SK-N-MC (cell line): Measurements from ENCODE around the genes TRIM43 and ADRA2B.

- RRBS, result no CpG with 5 or more reads among the region's 4 CpGs
Measured at GRCh38 chr2:94220356-94221006, 366.6 kb upstream of the AQP7B start.

DNA sequence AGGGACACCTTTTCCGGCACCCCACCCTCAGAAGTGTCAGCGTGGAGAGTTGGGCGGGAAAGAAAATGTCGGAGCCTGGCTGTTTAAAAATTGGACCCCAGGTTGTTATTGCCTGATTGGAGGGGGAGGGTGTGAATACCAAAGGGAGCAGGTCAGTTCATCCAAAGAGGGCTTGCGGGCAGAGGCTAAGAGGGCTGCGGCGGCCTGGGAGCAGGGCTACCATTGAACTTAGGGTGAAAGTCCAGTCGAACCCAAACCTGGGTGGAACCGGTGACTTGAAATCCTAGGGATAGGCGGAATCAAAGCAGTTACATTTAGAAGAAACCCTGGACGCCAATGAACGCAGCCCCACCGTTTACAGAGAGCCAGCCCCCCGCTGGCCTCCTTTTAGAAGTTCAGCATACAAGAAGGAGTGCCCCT, 1.3 kb downstream of the MAL start:
- RRBS, result 40% methylated on average over 1 of the region's 14 CpGs

DNA sequence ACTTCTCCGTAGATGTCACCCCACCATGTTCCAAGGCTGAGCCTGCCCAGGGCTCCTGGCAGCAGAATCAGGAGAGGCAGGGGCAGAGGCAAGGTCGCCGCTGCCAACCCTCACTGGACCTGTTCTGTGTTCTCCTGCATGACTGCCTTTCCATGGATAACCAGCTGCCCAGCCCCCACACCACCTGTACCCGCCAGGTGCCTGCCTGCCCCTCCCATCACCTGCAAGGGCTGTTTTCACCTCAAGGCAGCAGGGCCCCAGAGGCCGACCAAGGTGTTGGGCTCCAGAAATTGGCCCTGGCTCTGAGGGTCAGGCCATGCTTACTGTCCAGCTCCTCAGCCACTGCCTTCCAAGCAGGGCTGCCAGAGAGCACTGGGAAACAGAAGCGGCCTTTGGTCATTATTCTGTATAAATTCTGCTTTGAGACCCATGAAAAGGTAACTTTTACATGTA, 22.7 kb downstream of the MAL start:
- RRBS, result no CpG with 5 or more reads among the region's 6 CpGs

DNA sequence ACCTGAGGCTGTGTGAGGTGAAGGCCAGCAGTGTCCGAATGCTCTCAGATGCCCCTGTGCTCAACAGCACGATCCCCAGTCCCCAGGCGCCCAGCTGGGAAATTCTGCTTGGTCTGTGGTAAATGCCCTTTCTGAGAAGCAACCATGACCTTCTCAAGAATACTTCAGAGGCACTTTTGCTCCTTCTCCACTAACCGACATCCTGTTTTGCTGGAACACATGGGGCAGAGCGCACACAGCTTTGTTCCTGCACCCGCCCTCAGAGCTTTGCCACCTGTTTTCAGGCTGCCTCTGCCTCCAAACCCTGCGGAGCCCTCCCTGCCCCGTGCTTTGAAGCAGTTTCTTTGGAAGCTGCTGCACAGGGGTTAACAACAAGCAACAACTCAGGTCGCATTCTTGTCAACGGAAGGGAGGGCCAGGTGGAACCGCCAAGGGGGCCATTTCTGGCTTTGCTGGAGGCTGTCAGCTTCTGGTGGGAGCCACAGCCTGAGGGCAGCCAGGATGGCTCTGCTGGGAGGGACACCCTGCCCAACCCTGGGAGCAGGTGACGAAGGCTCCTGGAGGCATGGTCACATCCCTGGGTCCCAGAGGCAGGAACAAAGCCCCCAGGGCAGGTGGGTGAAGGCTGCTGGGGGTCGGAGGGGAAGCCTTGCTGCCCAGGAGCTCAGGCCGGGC, 46.9 kb downstream of the MRPS5 start:
- RRBS, result 39% methylated on average over 1 of the region's 14 CpGs

DNA sequence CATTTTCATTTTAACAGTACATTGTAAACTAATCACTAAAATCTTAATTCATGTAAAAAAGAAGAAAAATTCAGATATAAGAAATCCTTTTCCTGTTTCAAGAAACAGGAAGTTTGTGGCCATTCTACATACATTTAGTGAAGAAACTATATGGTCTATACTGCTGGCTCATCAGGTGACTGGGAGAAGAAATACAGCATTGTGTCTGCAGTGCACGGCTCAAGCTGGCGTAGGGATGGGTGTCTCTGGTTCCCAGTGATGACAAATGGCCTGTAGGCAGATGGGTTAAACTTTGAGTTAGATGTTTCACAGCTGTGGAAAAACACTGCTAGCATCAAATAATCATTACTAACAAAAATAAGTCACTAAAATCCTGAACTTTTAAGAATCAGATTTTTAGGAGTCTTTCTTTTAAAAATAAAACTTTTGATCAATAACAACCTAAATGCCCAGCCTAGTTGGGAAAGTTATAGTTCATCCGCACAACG, 6.6 kb downstream of the MRPS5 start:
- RRBS, result no CpG with 5 or more reads among the region's 4 CpGs

GRCh38 chr2:95158397-95158950, 1.2 kb downstream of the ZNF514 start:
- RRBS, result no CpG with 5 or more reads among the region's 15 CpGs

DNA sequence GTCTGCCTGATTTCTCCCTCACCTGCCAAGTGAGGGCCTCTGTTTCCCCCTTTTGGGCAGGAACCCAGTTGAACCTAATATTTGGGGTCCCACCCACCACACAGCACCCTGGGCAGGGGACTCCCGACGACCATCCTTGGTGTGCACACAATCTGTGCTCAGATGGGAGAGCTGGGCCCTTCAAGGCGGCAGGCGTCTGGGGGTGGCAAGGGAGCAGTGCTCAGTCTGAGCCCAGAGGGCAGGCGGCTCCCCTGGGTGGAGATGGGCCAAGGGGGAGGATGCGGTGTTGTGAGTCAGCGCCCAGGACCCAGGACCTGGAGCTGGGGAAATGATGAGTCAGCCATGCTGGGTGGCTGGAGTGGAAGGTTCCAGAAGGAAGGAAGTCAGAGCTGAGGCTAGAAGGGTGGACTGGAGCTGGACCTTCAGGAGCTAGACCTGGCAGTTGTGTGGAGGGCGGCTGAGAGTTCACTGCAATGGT, 3.8 kb downstream of the PROM2 start:
- RRBS, result no CpG with 5 or more reads among the region's 8 CpGs

GRCh38 chr2:95289635-95290497, 7.3 kb upstream of the KCNIP3 start:
- RRBS, result no CpG with 5 or more reads among the region's 7 CpGs

- RRBS, result no CpG with 5 or more reads among the region's 6 CpGs
Measured at GRCh38 chr2:95591805-95592197, at the start of gene TRIM43. Gene TRIM43, plus strand, starts transcription at chr2:95592001.

- RRBS, result no CpG with 5 or more reads among the region's 6 CpGs
Measured at GRCh38 chr2:96062971-96063483, 28.3 kb upstream of the GPAT2 start.

DNA sequence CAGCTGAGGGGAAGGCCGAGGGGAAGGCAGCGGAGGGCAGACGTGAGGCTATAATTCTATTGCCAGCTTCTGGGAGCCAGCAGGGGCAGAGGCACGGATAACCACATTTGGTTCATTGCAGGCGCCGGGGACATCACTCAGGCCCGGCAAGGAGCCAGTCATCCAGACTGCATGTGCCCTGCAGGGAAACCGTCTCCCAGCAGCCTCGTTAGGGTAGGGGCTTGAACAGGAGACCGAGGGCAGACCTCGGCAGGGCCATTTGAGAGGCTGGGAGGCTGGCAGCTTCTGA, 24.9 kb downstream of the ADRA2B start:
- RRBS, result no CpG with 5 or more reads among the region's 11 CpGs

- RRBS, result 9% methylated on average over 5 of the region's 22 CpGs
Measured at GRCh38 chr2:96108248-96109598, 7.6 kb downstream of the ADRA2B start.

DNA sequence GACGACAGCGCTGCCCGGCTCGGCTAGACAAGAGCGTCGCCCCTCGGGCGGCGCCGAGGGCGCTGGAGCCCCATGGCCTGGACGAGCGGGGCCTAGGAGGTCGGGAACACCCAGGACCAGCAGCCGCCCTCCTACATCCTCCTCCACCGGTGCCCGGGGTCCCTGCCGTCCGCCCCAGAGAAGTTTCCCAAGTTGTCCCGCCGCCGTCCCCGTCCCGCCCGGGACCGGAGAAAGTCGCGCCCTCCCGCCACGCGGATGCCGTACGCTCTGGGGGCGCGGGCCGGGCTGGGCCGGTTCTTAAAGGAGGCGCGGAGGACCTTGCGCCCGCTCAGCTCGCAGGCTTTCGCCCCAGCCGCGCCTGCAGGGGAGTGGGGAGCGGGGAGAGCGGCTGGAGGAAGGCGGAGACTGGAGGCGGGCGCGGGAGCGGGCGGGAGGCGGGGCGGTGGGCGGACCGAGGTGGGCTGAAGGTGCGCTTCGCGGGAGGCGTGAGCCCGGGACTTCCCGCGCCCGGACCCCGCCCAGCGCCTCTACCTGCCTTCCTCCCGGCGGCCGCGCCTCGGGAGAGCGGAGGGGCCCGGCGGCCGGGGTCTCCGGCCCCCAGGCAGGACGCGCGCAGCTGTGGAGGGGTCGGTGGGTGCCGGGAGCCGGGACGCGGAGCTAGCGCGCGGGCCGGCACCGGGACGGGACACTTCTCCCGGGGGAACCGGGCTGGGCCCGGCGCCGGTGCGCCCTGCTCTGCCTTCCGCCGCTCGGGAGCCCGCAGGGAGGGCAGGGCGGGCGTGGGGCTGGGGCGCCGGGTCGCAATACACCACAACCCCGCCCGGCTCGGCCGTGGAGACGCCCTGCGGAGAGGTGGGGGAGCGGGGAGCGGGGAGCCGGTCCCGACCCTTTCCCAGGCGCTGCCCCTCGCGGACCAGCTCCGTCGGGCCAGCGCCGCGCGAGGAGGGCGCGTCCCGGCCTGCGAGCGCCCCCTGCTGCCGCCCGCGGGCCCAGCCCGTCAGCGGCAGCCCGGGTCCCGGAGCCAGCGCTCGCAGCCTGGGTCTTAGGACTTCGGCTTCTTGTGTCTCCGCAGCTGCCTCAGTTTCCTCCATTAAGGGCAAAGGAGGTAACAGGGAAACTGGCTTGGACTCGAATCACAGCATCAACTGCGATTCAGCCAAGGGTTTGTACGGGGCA, at the start of gene ADRA2B:
ADRA2B (minus strand) TSS at position 370 of the 1,176 bp plus-strand sequence.
- RRBS, result 3% methylated on average over 64 of the region's 144 CpGs

DNA sequence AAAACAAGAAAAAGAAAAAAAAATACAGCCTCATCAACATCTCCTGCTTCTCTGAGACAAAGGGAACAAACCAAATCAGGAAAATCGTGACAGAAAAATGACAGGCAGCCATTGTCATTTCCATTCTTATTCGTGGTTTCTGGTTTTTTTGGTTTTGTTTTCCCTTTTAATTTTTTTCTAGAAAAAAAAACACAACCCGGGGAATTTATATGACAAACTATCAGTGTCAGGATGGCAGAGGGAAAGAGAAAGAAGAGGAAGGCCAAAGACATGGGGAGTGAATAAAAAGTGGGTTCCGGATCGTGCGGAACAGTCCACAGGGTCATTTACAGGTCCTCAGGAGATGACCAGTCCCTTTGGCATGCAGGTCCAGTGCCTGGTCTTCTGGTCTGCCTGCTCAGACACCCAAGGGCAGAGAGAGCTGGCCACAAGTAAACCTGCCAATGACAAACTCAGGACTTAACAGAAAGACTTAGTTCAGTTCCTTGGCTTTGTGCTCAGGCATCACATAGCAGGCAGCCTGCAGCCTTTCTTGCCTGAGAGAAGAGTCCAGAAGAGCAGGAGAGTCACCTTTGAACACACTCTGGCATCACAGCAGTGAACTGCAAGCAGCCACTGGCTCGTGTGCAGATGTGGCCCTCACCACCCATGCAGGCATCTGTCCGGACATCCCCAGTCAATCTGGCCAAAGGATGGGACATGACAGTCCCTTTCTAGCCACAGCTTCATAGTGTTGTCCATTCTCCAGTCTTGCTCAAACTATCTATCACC, 14.1 kb downstream of the TMEM127 start:
- RRBS, result 68% methylated on average over 2 of the region's 8 CpGs

GRCh38 chr2:96253810-96254211, 12.0 kb downstream of the TMEM127 start:
- RRBS, result no CpG with 5 or more reads among the region's 9 CpGs

- RRBS, result 18% methylated on average over 1 of the region's 10 CpGs
Measured at GRCh38 chr2:96264646-96265091, 1.1 kb downstream of the TMEM127 start.

DNA sequence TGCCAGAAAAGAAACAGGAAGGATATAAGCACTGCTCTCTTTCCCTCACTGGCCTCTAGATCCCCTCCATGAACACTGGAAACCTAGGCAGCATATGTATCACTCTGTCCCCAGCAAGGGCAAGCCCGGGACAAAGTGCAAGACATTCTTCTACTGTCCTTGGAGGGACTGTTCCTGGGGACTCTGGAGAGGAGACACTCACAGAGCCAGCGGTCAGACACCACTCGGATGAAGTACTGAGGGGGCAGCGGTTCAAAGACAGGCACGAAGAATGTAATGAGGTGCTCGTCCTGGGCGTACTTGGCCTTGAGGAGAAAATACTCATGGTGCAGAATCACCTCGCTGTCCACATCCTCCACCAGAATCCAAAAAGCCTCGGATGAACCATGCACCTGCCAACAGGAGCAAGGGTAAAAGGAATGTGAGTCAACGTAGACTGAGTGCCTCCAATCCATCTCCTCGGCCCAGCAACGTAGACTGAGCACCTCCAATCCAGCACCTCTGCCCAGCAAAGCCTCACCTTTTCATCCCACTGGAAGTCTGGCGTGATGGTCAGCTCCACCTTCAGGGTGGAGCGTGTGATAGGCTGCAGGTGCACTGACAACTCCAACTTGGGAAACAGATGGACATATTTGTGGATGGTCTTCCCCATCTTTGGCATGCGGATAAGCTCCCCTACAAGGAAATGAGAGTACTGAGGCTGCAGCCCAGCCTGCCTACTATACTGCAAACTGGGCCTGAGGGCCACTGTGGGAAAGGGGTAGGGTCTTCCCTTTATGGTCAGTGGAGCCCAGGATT, 18.7 kb downstream of the SNRNP200 start:
- RRBS, result no CpG with 5 or more reads among the region's 15 CpGs

DNA sequence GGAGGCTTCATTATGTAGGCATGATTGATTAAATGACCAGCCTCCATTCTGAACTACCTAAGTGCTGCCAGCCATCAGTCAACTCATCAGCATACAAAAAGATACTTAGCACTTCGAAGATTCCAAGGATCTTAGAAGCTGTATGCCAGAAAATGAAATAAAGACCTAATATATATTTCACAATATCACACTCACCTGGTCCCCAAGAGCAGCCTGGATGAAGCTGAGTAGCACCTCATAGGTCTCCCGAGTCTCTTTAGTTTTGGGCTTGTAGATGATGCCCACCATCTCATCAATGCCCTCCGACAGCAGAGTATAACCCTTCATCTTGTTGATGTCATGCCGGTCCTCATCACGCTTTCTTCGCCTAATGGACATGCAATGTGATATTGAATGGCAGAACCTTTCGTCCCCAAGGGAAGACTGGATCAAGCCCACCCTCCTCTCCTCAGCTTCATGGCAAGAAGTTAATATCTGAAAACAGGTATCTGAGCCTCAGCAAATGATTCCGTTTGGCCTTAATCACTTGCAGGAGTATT, 2.3 kb downstream of the SNRNP200 start:
- RRBS, result no CpG with 5 or more reads among the region's 8 CpGs

DNA sequence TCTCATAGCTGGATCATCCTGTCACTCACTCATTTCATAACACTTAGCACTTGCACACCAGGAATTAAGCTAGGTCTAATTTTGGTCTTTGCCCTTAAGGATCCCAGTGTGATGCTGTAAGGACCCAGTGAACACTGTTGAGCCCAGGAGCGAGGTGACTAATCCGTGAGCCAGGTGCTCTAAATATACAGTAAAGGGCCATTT, 4.3 kb upstream of the ITPRIPL1 start:
- RRBS, result no CpG with 5 or more reads among the region's 2 CpGs

DNA sequence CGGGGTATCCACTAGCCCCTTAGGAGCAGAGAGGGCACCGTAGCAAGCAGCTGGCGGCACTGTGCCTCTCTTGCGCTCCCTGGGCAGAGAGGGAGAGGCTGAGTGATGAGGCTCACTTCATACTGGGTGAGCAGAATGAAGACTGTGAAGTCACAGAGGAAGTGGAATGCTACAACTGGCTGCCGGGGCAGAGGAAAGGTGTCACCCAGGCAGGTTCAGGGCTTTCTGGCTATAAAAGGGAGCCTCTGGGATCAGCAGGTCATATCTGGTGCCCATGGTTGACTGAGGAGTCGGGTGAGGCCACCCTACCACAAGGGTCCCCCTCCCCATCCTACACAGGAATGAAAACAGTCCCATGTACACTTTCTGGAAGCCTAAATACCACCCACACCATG, 895 bp downstream of the ITPRIPL1 start:
- RRBS, result no CpG with 5 or more reads among the region's 6 CpGs